Breast (tissue), 4 donors: Measurements from ENCODE around the gene ATXN7.

- PRO-cap, 3 experiments: no peak in any of the 3 experiments
- RRBS: no CpG with 5 or more reads among the region's 14 CpGs
These were observed 142.0 kb upstream of the SYNPR start for GRCh38 chr3:63136171-63136474.

DNA sequence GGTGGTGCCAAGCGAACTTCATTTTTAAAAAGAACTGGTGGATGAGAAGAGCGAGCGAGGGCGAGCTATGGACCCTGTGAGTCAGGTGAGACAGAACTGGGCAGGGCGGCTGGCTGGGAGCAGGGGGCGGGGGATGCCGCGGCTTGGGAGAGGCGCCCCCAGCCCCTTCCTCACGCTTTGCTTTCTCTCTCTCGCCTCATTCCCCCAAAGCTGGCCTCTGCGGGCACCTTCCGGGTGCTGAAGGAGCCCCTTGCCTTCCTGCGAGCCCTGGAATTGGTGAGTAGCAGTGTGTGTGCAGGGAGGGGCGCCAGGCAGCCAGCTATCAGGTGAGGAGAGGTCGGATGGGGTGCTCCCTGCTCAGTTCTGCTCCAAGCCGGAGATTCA, 351 bp downstream of the SYNPR start:
- PRO-cap, 3 experiments: no peak in any of the 3 experiments
- RRBS: no CpG with 5 or more reads among the region's 17 CpGs

DNA sequence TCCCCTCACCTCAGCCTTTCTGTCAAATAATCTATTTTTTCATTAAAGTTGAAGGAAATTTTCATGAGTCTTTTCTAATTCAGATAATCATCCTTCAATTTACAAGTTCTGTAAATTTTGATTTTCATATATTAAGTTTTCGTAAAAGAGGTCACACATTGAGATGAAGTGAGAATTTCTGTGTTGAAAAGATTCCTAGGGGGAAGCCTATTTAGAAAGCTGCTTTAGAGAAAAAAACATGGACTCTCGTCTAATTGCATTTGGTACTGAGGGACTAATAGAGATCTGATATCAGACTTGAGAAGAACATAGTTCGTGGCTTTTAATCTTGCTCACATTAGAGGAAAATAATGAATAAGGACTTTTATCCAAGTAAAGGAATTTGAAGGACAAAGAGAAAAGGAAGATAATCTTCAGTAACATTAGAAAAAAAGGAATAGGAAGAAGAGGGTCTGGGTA, 29.5 kb downstream of the SYNPR start:
- PRO-cap, 3 experiments: no peak in any of the 3 experiments
- RRBS: no CpG with 5 or more reads among the region's 3 CpGs

DNA sequence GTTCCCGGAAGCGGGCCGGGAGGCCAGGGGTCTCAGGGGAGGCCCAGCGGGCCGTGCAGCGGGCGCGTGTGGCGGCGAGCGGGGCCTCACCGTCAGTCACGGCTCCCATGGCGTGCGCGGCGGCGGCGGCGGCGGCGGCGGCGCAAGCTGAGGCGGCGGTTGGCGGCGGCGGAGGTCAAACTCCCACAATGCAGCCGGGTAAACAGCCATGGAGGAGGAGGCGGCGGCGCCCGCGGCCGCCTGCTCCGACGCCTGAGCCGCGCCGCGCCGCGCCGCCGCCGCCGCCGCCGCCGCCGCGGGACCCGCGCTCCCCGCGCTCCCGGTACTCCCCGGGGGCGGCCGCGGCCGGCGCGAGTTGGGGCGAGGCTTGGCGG, at the start of gene ATXN7:
ATXN7 (plus strand) TSS at position 186 of the 374 bp plus-strand sequence.
- PRO-cap, 3 experiments: peak in 3 of 3 experiments; most common plus-strand start position 205 of the sequence (in 2); most common minus-strand start position 124 of the sequence (in 2)
- RRBS: no CpG with 5 or more reads among the region's 67 CpGs

DNA sequence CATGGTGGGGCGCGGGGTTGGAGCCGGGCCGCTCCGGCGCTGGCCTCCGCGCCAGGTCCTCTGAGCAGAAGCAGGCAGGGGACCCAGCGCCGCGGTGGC, 48.4 kb downstream of the ATXN7 start:
- PRO-cap, 3 experiments: no peak in any of the 3 experiments
- RRBS: under 1% methylated on average over 3 of the region's 11 CpGs

GRCh38 chr3:63926129-63926648, 62.5 kb downstream of the ATXN7 start:
- PRO-cap, 3 experiments: no peak in any of the 3 experiments
- RRBS: no CpG with 5 or more reads among the region's 5 CpGs

GRCh38 chr3:63945562-63946198, 77.6 kb downstream of the PSMD6 start:
- PRO-cap, 3 experiments: no peak in any of the 3 experiments
- RRBS: no CpG with 5 or more reads among the region's 2 CpGs

DNA sequence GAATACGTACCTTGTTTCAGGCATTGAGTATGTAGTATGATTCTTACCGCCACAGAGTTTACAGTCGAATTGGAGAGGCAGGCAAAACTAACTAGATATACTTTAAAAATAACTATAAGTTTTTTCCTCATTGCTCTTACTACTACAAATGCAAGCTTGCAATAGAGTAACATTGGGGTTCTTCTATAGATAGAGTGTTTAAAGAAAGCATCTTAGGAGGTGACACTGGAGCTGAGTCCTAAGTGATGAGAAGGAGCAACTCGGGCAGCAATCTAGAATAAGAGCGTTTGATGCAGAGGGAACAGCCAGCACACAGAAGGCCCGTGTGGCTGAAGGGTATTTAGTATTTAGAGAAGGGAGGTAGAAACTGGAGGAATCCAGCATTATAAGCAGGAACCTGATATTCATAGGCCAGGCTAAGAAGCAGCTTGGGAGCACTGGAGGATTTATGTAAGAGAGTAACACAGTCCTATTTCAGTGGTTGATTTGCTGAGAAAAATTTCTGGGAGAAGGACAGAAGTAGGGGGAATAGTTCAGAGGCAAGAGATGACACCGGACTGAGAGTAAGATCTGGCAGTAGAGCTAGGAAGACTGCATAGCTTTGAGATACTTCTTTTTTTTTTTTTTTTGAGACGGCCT, 70.1 kb downstream of the PSMD6 start:
- PRO-cap, 3 experiments: no peak in any of the 3 experiments
- RRBS: no CpG with 5 or more reads among the region's 8 CpGs

GRCh38 chr3:64022180-64022906, 951 bp downstream of the PSMD6 start:
- PRO-cap, 3 experiments: no peak in any of the 3 experiments
- RRBS: no CpG with 5 or more reads among the region's 22 CpGs

- PRO-cap, 3 experiments: no peak in any of the 3 experiments
- RRBS: no CpG with 5 or more reads among the region's 5 CpGs
These were observed 51.0 kb downstream of the PRICKLE2 start for GRCh38 chr3:64174266-64174658.

DNA sequence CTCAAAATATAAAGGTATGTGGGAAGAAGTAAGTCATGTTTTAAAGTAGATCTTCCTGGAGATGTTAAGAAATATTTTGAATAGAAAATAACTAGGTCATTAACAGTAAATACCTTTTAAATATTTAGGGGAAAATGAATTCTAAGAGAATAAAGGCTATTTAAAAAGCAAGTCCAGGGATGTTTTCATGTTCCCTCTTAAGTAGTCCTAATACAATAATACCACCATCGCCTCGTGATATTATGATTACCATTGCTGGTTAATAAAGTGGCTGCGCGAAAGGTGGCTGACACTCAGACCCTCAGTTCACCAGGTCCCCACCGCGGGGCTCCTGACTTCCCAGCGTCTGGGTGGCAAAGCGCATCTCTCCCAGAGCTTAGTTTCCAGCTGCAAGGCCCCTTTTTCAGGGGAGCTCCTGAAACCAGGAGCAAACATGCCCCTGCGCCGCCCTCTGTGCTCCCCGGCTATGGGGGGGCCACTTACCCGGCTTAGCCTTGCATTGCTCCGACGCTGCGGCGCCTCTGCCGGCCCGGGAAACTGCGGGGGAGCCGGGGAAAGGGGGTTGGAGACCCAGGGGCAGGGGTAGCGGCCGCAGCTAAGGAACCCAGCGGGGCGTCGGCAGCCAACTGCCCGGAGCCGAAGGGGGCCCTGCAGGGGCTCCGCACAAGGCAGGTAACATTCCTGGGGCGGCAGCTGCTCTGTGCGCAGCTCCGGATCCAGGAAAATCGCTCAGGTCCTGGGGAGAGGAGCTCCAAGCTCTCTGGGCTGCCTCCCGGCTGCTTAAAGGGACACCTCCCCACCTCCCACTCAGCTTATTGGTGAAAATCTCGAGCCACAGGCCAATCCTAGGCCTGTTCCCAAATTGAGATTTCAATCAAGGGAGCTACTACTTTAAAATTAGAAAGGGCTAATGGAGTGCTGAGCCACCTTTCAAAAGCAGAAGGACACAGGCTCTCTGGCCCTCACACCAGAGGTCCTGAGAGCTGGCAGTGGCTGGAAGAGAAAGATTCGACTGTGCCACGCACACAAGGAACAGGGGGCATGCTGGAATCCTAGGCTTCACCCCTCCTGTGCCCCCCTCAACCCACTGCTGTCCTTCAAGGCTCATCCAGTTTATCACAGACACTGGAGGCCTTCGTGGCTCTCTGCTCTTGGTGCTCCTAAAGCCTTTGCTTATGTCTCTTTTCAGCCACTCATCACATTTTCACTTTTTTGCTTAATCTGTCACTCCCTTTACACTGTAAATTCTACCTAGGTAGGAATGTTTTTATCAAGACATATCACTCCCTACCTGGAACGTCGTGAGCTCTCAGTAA, 42.6 kb upstream of the PRICKLE2 start:
- PRO-cap, 3 experiments: peak in 3 of 3 experiments; most common plus-strand start position 507 of the sequence (in 1); most common minus-strand start position 727 of the sequence (in 3)
- RRBS: 6% methylated on average over 17 of the region's 39 CpGs

- PRO-cap, 3 experiments: peak in 1 of 3 experiments; most common minus-strand start chr3:64345452 (in 1)
- RRBS: no CpG with 5 or more reads among the region's 4 CpGs
These were observed 120.1 kb upstream of the PRICKLE2 start for GRCh38 chr3:64345226-64345813.

DNA sequence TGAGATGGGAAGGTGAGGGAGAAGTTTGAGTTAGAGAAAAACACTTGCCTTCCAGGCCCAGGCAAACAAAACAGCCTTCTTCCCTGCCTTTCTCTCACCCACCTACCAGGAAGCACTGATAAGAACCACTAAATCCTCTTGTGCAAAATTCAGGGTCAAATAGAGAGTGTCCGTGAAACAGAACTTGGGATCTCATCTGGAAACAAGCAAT, 11.0 kb downstream of the ADAMTS9 start:
- PRO-cap, 3 experiments: no peak in any of the 3 experiments
- RRBS: no CpG with 5 or more reads among the region's 1 CpG

DNA sequence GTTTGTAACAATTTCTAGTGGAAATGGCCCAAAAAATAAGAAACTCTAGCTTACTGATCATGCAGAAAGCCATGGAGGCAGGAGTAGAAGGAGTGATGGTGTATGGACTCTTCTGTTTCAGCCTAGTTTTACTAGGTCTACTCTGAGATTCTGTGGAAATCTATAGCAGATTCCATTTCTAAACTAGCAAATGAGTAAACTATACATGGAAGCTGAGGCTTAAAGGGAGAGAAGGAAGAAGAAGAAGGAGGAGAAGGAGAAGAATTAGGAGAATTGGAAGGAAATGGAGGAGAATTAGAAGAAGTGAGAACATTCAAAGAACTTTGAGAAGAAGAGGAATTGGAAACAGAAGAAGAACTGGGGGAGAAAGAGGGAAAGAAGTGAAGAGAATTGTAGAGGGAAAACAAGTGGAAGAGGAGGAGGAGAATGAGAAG, 195.6 kb upstream of the ADAMTS9 start:
- PRO-cap, 3 experiments: no peak in any of the 3 experiments

DNA sequence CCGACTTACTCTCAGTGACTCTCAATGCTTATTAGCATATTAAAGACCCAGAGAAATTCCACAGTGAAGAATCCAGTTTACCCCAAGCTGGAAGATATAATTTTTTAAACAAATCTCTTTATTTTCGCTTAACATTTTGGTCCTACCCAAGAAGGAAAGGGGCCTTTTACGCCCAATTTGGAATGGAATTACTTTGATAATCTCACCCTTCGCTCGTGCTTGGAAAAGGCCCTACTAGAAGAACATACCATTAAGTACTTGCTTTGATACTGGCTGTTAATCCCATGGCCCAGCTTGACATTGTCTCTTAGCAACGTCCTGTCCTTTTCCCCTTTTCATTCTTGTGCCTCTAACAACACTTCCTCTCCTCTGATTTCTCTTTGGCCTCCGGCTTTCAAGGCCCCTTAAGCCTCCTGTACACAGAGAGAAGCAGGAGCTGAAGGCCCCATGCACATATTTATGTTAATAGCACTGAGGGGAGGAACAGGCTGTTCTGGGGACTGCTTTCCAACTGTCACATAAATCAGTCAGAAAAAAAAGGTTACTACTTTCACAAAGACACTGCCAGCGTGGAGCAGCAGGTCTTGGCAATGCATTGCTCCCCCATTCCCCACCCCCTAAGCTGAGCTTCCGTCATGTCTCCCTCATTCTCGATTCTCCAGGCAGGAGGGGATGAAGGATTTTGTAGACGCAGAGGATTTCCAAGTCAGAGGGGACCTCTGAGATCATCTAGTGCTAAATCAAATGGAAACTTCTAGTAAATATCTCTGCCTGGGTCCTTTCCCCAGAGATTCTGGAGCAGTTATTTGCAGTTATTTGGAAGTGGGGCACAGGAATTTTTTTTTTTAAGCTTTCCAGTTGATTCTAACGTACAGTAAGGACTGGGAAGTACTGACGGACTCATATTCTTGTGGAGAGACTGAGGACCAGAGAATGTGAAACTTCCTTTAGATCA, 257.4 kb upstream of the ADAMTS9 start:
- PRO-cap, 3 experiments: no peak in any of the 3 experiments
- RRBS: no CpG with 5 or more reads among the region's 13 CpGs

- PRO-cap, 3 experiments: no peak in any of the 3 experiments
- RRBS: no CpG with 5 or more reads among the region's 4 CpGs
These were observed 267.1 kb upstream of the ADAMTS9 start for GRCh38 chr3:64954835-64955324.

- PRO-cap, 3 experiments: no peak in any of the 3 experiments
- RRBS: no CpG with 5 or more reads among the region's 5 CpGs
These were observed 300.5 kb upstream of the ADAMTS9 start for GRCh38 chr3:64988097-64988846.

DNA sequence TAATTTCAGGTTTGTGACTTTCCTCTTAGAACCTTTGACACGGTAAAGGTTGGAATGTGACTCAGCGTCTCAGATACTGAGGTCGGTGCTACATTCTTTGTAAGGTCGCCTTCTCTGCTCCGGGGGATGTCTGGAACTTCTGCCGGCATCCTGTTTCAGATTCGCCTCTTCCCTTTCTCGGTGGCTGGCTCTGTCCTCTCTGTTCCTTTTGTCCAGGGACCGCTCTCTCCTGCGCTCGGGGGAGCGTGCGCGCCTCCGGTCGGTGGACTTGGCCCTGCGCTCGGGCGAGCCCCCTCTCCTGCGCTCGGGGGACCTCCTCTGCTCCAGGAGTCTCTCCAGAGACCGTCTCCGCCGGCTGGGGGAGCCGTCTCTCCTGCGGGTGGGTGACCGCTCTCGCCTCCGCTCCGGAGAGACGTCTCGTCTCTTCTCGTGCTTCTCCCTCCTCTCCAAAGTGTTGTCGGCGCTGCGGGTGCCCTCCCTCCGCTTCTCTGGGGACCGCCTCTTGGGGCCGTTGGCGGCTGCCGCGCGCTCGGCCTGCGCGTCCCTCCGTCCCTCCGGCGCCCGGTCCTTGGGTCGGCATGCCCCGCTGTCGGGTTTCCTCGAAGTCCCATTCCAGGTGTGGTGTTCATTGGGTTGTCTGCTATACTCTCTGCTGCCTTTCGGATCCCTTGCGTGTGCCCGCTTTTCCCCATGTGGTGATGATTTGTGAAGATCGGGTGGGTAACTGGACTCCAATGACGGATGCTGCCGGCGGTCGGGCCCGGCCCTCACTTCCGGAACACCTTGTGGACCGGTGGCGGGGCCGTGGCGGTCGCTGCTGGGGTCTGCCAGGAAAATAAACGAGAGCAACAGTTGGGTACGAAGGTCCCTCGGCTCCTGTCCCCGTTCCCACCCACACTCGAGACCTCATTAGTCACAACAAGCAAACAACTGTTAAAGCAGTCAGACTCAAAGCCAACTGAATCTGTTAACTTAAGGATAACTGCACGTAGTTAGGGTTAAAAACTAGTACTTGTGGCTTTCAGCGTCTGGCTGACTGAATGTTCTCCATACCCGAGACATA, 668.8 kb upstream of the ADAMTS9 start:
- PRO-cap, 3 experiments: no peak in any of the 3 experiments
- RRBS: 41% methylated on average over 29 of the region's 77 CpGs

DNA sequence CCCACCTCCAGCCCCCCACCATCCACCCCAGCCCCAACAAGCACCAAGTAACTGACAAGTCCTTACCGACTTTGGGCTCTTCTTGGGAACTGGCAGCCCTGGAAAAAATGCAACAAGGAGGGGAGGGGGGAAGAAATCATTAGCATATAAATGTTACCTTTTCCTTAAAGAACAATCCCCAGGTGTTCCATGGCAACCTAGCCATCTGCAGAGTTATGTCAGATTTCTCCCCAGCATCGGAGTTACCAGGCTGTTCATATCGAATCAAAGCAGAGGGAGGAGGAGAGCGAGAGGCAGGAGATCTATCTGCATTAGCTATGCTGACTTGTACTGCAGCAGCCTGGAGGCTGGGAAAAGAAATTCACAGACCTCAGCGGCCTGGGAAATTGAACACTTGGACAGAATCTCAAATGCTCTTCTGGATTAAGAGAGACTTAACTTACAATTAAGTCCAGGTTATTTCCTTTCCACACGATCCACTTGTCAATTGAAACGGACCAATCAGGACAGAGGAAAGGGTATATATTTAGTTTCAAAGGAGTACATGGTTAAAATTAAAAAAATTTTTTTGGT, 637.3 kb downstream of the MAGI1 start:
- PRO-cap, 3 experiments: no peak in any of the 3 experiments
- RRBS: no CpG with 5 or more reads among the region's 7 CpGs

GRCh38 chr3:65415249-65415735, 623.4 kb downstream of the MAGI1 start:
- PRO-cap, 3 experiments: no peak in any of the 3 experiments
- RRBS: no CpG with 5 or more reads among the region's 4 CpGs